Breast epithelium (tissue), 2 donors: ENCODE measurements around a stretch of chr2.

GRCh38 chr2:9772987-9773344, 70.3 kb upstream of the TAF1B start:
- PRO-cap: no peak
- RAMPAGE, long total RNA, 2 experiments: no peak in any of the 2 experiments

- PRO-cap: no peak
- RAMPAGE, long total RNA, 2 experiments: no peak in any of the 2 experiments
Measured at GRCh38 chr2:9999411-9999742, 44.0 kb upstream of the KLF11 start.

DNA sequence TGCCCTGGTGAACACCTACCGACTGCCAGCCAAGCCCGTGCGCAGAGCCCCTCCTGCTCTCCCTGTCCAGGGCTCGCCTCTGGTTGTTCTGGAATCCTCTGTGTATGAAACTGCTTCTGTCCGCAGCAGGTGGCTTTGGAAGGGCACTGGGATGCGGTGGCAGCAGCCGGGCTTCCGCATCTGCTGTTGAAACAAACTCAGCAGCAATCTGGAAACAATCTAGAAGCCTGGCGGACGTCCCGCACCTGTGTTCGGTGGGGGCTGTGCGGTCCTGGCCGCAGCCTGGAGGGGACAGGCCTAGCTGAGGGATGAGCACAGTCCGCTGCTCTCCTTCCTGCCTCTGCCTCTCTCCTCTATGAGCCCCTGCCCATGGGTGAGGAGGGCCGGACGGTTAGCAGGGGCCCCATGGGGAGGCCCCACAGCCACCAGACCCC, 34.0 kb upstream of the KLF11 start:
- PRO-cap: no peak
- RAMPAGE, long total RNA, 2 experiments: no peak in any of the 2 experiments

DNA sequence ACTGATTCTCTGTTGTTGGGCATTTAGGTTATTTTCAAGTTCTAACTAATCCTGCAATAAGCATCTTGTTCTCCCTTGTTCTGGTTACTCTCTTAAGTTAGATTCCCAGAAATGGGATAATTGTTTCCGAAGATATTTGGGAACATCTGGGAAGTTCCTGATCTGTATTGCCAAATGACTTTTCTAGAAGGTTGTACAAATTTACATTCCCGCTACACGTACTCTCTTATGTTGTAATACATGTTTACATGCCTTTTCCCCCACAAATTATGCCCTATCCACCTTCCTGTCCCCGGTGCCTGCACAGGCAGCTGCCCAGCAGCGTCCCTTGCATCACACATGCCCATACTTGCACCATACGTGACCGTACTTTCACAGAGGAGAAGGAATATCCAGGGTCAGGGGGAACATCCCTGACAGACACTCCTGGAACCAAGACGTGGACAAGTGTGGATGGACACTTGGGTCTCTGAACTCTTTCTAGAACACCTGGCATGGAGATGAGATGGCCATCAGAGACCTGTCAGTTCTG, 24.2 kb upstream of the KLF11 start:
- PRO-cap: no peak
- RAMPAGE, long total RNA, 2 experiments: no peak in any of the 2 experiments

DNA sequence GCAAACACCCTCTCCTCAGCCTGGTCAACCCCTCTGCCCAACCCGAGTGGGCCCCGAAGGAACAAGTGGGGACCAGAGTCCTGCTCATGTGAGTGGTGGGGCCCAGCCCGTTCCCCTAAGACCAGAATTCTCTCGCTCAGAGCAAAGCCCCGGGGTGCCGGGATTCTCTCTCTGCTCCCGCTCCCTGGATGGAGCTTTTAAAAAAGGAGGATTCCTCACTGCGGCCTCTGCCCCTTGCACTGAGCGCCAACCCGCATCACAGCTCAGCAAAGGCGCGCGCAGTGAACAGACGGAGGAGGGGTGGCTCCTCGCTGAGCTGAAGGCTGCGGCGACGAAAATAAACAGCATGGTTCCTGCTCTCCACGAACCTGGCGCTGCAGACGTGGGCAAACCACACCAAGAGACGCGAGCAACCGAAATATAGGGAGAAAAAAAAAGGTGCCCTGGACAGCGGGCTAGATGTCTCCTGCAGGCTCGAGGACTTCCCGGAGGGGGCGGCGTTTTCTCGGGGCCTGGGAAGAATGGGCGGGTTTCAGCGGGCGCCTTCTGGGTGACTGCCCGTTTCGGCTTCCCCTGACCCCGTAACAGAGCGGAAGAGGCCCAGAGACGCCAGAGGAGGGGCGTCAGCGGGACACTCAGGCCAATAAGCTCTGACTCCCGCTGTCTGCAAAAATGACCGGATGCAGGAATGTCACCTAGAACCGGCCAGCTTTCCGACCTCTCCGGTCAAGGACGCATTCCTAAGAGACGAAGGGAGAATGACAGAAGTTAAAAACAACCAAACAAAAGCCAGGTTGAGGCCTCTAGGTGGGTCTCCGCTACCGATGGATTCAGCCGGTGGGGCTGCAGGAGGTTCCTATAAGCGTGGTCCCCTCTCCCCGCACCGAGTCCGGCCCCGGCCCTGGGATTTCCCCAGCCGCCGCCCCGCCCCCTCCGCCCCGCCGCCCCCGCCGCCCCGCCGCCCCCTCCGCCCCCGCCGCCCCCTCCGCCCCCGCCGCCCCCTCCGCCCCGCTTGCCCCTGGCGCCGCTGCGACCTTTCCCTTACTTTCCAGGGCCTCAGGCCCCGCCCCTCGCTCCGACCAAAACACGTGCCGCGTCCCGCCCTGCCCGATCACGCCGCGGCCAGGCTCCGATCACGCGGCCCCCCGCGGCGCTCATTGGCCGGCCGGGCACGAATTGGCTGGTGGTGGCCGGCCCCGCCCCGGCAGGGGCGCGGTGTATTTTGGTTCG, 670 bp upstream of the KLF11 start:
- PRO-cap: bidirectional peak, plus-strand start at position 603 of the sequence, minus-strand start at position 484 of the sequence; bidirectional peak, plus-strand start outside the sequence, minus-strand start at position 1,072 of the sequence
- RAMPAGE, long total RNA, 2 experiments: start-site peak on the minus strand in 1 of 2 experiments, centred at position 1,142 of the sequence, 6 reads per replicate

GRCh38 chr2:10052391-10052855, 9.1 kb downstream of the KLF11 start:
- PRO-cap: no peak
- RAMPAGE, long total RNA, 2 experiments: no peak in any of the 2 experiments

DNA sequence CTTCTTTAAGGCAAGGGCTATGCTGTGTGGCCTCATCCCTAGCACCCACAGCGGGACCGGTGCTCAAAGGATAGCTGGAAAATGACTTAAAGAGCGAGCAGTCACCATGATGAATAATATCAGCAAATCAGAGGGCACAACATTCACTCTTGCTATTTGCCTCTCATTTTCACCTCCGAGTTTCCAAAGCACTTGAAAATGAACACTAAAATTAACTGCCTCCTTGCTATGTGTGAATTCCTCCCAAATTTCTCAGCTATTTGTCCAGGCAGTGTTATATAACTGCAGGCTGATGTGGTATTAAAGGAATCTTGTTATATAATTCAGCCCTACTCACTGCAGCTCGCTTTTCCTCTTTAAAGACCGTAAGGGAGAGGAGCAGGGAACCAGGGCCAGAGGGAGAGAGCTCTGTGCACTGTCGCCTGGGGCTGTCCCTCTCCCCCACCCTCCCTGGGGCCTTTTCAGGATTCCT, 1.4 kb downstream of the CYS1 start:
- PRO-cap: no peak
- RAMPAGE, long total RNA, 2 experiments: no peak in any of the 2 experiments

DNA sequence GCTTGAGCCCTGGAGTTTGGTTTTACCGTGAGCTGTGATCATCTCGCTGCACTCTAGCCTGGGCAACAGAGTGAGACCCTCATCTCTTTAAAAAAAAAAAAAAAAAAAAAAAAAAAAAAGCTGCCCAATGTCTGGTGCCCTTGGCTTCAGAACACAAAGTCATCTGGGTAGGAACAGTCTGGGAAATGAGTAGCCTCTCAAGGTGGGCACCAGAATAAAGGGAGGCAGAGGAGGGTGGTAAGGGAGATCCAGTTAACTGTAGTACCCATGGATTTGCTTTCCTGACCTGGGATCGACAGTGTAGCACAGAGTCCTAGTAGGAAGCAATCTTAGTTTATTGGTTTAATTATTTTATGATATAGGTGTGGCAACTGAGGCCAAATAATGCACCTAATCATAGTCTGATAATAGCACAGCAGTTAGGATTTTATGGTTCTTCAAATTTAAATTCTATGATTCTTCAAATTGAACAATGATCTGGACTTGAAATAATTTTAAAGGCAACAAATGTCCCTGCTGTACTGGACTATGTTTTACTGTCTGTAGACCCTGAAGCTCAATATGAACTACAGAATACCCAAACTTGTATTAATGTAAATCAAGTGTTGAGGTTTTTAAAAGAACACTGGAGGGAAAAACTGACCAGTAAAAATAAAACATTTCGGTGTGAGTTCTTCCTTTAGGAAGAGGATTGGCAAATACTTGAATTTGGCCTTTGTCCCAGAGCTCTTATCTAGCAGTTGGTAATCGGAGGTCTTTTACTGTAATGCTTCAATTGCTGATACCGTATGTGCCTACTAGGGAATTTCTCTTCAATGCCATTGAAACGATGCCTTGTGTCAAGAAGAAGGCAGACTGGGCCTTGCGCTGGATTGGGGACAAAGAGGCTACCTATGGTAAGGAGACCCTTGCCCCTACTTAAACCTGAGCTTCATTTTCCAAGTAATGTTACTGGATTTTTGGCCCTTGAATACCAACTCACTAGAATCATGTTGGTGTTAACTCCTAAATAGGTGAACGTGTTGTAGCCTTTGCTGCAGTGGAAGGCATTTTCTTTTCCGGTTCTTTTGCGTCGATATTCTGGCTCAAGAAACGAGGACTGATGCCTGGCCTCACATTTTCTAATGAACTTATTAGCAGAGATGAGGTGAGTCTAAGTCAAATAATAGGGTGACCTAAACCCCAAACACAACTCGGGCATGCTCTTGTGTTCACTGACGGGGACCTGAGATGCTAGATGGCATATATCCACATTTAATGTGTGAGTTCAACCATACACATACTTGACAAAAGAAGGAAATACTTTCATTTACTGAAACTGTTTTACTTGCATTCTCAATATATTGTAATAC, 4.0 kb downstream of the RRM2 start:
- PRO-cap: no peak
- RAMPAGE, long total RNA, 2 experiments: no peak in any of the 2 experiments

- PRO-cap: no peak
- RAMPAGE, long total RNA, 2 experiments: no peak in any of the 2 experiments
Measured at GRCh38 chr2:10201379-10201829, 78.9 kb downstream of the RRM2 start.

DNA sequence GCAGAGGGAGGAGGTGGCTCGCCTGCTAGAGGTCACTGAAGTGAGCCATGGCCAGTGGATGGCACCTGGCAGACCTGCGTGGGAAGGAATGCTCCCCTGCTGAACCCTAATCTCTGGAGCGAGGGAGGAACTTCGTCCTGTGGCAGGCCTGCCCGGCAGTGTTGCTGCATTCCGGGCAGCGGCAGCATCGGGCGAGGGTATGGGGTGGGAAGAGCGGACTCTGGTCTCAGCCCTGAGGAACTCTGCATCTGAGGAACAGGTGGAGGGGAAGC, 25.1 kb upstream of the HPCAL1 start:
- PRO-cap: no peak
- RAMPAGE, long total RNA, 2 experiments: no peak in any of the 2 experiments

GRCh38 chr2:10286710-10287227, 15.9 kb upstream of the HPCAL1 start:
- PRO-cap: no peak
- RAMPAGE, long total RNA, 2 experiments: no peak in any of the 2 experiments

GRCh38 chr2:10332793-10333098, 30.0 kb downstream of the HPCAL1 start:
- PRO-cap: no peak
- RAMPAGE, long total RNA, 2 experiments: no peak in any of the 2 experiments

DNA sequence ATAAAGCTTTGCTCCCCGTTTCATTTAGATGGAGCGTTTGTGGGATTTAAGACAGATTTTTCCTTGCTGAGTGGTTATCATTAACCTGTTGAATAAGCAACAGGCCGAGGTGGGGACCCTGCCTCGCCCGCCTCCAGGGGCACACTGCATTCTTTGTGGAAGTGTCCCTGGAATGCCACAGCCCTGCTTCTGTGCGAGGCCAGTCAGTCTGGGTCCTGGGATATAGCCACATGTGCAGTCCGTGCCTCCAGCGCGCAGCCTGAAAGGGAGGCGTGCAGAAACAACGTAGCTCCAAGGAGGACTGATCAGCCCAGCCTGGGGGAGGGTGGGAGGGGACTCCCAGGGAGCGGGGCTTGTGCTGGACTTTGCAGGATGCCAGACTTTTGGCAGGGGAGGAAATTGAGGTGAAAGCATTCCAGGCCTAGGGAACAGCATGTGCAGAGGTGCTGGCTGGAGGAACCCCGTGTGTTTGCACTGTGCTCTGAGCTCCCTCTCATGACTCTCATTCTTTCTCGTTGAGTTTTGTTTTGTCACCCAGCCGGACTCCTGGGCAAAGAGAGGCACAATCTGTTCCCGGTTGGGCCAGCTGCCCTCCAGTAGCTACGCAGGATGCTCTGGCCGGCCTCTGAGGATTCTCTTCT, 39.6 kb downstream of the HPCAL1 start:
- PRO-cap: no peak
- RAMPAGE, long total RNA, 2 experiments: no peak in any of the 2 experiments

DNA sequence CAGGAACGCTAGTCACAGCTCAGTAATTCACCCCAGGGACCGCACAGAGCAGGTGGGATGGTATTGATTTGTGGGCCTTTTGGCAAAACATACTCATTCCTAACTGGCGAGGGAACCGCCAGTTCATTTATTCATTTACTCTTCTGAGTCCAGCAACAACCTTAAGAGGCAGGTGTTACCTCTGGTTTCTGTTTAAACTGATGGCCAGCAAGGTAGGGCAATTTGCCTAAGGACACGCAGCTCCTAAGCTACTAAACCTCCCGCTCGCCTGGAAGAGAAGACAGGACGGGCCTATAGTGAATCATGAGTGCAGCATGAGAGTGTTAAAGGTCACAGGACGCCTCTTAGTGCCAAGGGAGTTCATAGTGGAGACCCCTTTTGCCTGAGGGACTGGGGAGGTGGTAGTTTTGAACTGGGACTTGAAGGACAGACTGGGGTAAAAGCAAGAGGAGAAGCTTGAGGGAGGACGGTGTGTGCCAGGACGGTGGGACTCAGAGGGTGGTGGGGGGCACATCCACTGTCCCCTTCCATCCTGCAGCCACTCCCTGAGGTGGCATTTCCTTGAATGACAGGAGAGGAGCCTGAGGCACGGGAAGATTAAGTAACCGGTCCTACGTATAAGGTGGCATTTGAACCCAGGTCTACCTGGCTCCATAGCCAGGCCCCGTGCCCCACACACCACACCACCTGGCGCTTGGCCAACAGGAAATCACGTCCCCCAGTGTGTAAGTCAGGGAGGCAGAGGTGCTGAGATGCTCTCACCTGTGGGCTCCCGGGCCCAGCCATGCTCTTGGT, 53.5 kb downstream of the HPCAL1 start:
- PRO-cap: no peak
- RAMPAGE, long total RNA, 2 experiments: no peak in any of the 2 experiments

GRCh38 chr2:10431799-10432185, 16.3 kb downstream of the ODC1 start:
- PRO-cap: no peak
- RAMPAGE, long total RNA, 2 experiments: no peak in any of the 2 experiments

- PRO-cap: no peak
- RAMPAGE, long total RNA, 2 experiments: no peak in any of the 2 experiments
Measured at GRCh38 chr2:10550352-10550965, 102.3 kb upstream of the ODC1 start.

DNA sequence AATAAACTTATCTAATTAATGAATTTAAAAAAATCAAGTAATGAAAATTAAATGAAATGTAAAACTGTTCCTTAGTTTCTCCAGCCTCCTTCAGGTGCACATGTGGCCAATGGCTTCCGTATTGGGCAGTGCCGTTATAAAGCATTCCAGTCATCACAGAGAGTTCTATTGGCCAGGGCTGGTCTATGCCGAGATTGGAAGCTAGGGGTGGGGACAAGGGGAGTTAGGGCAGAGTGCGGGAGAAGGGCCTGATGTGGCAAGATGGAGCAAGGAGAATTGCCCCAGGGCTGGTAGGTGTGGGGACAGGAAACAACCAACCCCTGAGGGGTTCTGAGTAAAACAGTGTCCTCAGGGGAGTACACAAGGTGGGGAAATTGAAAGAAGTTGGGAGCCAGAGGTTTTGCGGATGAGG, 9.3 kb upstream of the ATP6V1C2 start:
- PRO-cap: no peak
- RAMPAGE, long total RNA, 2 experiments: no peak in any of the 2 experiments

DNA sequence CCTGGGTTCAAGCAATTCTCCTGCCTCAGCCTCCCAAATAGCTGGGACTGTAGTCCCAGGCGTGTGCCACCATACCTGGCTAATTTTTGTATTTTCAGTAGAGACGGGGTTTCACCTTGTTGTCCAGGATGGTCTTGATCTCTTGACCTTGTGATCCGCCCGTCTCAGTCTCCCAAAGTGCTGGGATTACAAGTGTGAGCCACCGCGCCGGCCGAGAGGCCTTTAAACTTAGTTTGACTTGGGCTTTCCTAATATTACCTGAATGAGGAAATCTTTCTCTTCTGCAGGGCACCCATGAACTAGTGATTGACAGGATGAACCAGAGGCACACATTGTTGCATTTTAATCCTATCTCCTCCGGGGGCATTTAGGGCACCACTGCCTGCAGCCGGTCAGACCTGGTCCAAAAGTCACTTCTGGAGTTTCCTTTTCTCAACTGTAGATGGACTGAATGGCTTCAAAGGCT, 37.4 kb downstream of the ATP6V1C2 start:
- PRO-cap: no peak
- RAMPAGE, long total RNA, 2 experiments: no peak in any of the 2 experiments

GRCh38 chr2:10796852-10797600, 15.6 kb downstream of the PDIA6 start:
- PRO-cap: no peak
- RAMPAGE, long total RNA, 2 experiments: no peak in any of the 2 experiments

GRCh38 chr2:10812920-10813715, 533 bp upstream of the PDIA6 start:
- PRO-cap: bidirectional peak, plus-strand start at chr2:10812999, minus-strand start at chr2:10812785
- RAMPAGE, long total RNA, 2 experiments: no peak in any of the 2 experiments